RPMI7951 (cell line): ENCODE measurements around a stretch of chr22.

- RAMPAGE, long total RNA = no peak
These were observed 35.5 kb upstream of the GRAMD4 start for GRCh38 chr22:46584602-46585110.

DNA sequence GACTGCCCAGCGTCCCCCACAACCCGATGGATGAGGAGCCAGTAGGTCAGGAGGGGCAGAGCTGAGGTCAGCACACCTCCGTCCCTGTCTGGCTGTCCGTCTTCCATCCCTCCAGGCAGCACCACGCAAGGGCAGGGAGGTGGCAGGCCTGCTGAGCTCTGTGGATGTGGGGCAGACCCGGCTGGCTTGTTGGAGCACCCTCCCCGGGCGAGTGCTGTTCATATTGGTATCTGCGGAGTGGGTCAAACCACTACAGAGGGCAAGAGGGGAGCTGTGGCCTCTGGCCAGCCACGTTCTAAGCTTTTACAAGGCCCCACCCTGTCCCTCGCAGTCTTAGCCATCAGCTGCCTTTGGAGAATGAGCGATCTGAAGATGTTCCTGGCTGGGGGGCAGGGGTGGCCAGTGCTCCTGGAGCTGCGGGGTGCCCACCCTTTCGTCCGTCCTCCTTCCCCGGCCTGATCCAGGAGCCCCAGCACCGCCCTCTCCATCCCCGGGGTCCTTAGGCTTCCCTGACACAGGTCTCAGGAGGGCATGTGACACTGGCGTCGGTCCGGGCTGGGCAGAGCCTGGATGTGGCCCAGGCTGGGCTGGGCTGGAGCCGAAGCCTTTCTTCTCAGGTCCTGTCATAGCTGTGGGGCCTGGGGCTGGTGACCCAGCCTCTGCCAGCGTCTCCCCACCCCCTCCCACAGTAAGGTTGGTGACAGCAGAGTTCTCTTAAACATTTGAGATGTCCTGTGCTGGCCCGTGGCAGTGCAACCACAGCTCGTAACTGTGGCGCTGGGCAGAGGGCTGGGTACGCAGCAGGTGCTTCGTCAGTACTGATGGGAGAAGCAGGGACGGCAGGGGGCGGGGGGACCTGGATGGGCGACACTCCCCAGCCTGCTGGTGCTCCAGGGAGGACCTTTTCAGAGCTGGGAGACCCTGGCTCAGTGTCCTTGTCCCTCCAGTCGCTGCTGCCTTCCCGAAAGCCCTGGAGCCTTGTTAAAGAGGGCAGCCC lies 31.6 kb upstream of the GRAMD4 start:
- RAMPAGE, long total RNA = no peak

GRCh38 chr22:46609048-46609417 lies 11.2 kb upstream of the GRAMD4 start:
- RAMPAGE, long total RNA = no peak

GRCh38 chr22:46614055-46614876 lies 5.9 kb upstream of the GRAMD4 start:
- RAMPAGE, long total RNA = no peak

DNA sequence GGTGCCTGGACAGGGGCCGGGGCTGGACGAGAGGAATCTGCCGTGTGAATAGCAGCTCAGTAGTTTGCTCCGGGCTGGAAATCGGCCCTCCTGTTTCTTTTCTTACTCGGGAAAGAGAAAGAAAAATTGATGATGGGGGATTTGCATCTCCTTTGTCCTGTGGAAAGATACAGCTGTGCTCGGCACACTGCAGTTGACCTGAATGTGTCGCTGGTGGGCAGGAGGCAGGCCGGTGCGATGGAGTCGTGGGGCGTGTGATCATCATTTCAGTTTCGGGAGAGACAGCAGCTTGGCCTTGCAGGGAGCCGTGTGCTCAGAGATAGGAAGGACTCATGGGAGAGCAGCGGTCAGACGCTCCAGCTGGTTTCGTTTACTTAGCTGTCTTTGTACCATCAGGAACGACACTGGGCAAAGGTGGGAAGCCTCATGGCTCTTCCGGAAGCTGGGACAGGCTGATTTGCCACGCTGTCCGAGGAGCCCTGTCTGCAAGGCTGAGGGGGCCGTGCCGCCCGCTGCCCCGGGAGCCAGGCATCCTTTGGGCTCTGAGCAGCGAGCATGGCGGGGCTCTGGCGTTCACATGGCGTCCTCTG lies 32.6 kb downstream of the GRAMD4 start:
- RAMPAGE, long total RNA = no peak

DNA sequence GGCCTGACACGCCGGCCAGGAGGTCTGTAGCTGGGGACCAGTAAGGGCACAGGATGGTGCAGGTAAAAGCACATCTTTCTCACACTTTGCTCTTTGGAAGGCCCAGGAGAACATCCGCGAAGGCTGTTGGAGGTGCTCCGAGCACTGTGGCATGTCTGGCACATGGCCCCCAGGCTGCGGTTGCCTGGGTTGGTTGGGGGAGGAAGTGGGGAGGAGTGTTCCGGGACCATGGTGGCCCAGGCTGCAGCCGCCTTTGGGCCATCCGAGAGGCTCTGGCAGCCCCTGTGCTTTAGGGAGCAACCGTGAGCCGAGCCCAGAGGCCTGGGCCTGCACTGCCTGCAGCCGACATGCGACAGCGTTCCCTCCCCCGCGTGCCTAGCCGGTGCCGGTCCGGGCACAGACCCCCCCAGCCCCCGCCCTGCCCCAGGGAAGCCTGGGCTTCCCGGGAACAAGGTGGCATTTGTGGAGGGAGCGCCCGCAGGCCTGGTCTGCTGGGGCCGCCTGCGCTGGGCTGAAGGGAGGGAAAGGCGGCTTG lies 57.9 kb downstream of the GRAMD4 start:
- RAMPAGE, long total RNA = no peak

- RAMPAGE, long total RNA = no peak
These were observed 9.9 kb downstream of the CERK start for GRCh38 chr22:46727823-46728933.

- RAMPAGE, long total RNA = no peak
These were observed 7.7 kb upstream of the TBC1D22A start for GRCh38 chr22:46754890-46755089.

DNA sequence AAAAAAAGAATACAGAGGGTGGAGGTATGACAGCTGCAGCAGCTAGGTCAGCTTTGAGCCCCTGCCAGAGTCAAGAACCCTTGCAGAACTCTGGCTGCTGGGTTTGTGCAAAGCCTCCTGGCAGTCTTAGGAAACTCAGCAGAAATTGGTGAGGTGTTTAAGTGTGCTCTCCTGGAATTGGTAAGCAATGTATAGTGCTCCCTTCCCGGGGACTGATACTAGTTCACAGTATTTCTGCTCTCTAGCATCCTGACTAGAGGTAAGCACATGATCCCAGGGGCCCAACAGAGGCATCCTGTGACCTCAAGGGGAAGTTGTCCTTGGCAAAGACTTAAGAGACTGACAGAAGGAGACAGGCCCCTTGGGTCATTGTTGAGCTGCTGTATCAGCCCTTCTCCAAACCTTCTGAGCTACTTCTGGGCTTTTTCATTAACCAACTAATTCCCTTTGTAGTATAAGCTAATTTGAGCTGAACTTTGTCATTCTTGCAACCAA lies 4.4 kb upstream of the TBC1D22A start:
- RAMPAGE, long total RNA = no peak

- RAMPAGE, long total RNA = no peak
These were observed 14.8 kb downstream of the TBC1D22A start for GRCh38 chr22:46776976-46777927.

- RAMPAGE, long total RNA = no peak
These were observed 17.9 kb downstream of the TBC1D22A start for GRCh38 chr22:46780411-46780740.

DNA sequence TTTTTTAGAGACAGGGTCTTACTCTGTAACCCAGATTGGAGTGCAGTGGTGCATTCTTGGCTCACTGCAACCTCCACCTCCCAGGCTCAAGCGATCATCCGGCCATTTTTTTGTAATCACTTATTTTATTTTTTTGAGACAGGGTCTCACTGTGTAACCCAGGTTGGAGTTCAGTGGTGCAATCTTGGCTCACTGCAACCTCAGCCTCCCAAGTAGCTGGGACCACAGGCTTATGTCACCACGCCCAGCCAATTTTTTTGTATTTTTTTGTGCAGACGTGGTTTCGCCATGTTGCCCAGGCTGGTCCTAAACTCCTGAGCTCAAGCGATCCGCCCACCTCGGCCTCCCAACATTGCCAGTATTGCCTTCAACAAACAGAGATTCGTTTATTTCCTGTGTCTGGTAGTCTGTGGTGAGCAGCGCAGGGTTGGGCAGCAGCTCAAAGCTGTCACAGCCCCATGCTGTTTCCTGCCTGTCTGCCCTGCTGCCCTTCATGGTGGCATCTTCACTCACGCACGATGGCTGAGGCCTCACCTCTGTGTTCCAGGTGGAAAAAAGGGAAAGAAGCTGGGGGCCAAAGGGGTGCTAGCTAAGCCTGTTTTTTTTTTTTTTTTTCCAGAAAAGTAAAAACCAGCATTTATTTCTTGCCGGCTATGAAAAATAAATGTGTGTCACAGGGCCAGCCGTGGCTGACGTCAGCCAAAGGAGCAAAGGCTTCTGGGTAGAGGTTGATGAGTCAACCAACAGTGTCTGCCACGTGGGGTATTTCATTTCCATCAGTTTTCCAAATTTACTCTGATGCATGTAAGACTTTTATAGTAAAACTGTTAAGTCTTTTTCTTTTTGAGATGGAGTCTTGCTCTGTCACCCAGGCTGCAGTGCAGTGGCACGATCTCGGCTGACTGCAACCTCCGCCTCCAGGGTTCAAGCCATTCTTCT lies 28.8 kb downstream of the TBC1D22A start:
- RAMPAGE, long total RNA = no peak

- RAMPAGE, long total RNA = no peak
These were observed 80.2 kb downstream of the TBC1D22A start for GRCh38 chr22:46842410-46843226.

GRCh38 chr22:46915945-46916891 lies 153.8 kb downstream of the TBC1D22A start:
- RAMPAGE, long total RNA = no peak

GRCh38 chr22:47043684-47044163 lies 281.3 kb downstream of the TBC1D22A start:
- RAMPAGE, long total RNA = no peak

- RAMPAGE, long total RNA = no peak
These were observed 354.0 kb downstream of the TBC1D22A start for GRCh38 chr22:47116355-47117022.

- RAMPAGE, long total RNA = no peak
These were observed 429.0 kb downstream of the TBC1D22A start for GRCh38 chr22:47191480-47191863.

DNA sequence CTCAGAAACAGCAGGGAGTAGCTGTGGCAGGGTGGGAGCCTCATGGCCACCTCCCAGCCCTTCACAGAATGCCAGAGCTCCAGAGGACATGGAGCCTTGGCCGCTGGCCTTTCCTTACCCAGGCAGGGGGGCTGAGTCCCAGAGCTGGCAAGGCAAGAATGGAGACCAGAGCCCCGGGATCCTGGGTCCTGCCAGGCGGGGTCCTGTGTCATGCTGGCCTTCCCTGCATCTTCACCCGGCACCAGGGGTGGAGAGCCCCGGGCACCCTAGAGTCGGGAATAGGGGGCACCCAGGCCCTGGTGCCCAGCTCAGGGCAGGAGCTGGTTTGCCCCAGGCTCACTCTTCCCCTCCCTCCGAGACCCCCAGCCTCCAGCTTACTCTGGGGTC lies 519.9 kb downstream of the TBC1D22A start:
- RAMPAGE, long total RNA = no peak

- RAMPAGE, long total RNA = no peak
These were observed 566.6 kb downstream of the TBC1D22A start for GRCh38 chr22:47328874-47329561.

DNA sequence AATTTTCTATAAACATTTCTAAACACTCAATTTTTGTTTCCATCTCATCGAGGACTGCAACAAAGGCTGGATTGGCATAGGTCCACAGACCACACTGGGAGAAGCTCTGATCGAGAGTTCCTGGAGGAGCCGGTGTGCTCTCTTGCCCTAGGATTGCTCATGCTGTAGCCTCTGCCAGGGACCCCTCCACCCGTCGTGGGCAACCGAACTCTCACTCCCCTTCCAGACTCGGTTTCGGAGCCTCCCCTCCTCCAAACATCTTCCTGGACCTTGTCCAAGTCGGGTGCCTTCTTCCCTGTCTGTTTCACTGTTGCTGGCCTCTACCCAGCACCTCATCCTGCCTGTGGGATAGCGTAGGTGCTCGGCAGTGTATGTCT lies 770.1 kb upstream of the TAFA5 start:
- RAMPAGE, long total RNA = no peak